LUHMES (cell line): ENCODE results near the genes CBY1, TOMM22 and GTPBP1.

DNA sequence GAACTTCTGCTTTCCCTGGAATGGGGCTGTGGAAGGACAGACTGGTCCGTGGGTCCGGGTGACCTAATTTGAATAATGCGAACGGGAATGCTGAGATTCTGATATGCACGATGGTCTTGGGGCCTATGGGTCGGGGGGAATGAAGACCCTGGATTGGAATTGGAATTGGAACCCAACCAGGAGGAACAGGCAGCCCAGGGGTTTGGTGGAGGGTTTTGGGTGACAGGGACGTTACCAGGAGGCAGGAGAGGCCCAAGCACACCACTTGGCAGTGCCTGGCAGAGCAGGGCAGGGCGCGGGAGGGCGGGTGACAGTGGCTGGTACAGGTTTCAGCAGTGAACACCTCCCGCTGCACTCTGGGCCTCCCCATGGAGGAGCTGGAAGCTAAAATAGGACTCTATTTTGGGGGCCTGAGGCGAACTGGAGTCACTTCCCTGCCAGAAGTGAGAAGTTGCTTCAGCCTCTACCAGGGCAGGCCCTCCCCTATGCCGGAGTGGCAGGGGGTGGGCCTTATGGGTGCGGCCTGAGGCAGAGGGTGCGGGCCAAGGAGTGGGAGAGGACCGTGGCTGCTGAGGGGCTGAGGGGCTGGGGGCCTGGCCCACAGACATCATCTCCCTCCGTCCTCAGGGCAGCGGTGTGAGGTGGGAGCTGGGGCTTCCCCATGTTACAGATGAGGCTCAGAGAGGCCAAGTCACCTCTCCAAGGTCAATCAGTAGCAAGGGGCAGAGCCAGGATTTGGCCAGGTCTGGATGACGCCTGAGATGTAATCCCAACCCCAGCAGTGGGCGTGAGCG lies 39.5 kb downstream of the KCNJ4 start:
- PRO-cap, result no peak

DNA sequence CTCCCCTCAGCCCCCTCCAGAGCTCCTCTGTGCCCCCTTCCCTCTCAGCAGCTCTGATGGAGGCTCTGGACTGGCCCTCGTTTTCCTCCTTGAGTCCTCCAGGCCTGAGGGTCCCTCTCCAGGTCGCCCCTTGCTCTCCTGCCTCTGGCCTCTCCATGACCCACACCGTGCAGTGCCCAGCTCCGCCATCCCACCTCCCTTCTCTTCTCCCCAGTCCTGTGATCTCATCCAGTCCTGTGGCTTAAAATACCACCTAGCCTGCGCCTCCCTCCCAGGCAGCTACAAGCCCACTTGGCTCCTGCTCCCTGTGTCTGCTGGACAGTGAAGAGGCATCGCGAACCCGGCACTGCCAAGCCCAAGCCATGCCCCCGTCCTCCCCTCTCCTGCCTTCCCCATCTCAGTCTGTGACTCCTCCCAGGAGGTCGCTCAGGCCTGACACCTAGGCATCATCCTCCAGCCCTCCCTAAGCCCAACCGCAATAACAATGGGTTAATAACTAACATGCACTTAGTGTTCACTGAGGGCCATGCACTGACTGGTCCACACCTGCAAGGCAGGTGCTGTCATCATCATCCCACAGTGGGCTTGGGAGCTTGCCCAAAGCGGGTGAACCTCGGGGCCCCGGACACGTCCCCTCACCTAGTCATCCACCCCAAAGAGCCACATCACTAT lies 11.8 kb downstream of the KCNJ4 start:
- PRO-cap, result no peak

GRCh38 chr22:38483291-38483802 lies 15.5 kb downstream of the KDELR3 start:
- PRO-cap, result no peak

DNA sequence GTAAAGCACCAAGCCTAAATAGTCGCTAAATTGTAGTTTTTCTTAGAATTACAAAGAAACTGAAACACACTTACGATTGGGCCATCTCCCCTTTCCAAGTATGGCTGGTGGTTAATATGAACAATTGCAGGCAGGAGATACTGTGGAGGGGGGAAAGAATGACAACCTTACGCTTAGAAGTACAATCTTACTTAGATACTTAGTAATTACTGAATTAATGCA lies 8.2 kb downstream of the DDX17 start:
- PRO-cap, result no peak

DNA sequence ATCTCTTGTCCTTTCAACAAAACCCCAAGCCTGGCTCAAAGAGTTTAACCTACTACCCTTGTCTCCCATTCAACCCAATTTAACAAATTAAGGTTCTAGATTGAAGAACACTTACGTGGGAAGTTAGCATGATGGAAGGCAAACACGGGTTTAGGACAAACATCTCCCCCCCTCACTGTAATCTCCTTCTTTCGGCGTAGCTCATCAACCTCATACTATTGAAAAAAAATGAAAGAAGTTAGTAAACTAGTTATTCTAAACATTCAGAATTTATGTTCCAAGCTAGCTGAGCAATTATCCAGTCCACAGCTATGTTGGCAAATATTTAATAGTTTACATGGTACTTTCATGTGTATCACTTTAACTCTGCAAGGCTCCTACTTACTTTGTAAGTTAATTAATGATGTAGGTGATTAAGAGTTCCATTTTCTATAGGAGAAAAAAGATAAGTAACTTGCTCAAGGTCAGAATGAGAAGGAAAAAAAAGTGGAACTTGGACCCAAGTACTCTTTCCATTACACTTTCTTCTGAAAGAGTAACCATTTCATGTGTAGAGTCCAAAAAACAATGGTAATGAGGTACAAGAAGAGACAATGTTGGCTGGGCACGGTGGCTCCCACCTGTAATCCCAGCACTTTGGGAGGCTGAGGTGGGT lies 6.7 kb downstream of the DDX17 start:
- PRO-cap, result no peak

GRCh38 chr22:38507377-38508060 lies 1.4 kb upstream of the DDX17 start:
- PRO-cap, result no peak

GRCh38 chr22:38531874-38532217 lies 25.7 kb upstream of the DDX17 start:
- PRO-cap, result no peak

- PRO-cap, result bidirectional peak, plus-strand start at chr22:38656659, minus-strand start at chr22:38656412; bidirectional peak, plus-strand start at chr22:38656995, minus-strand start at chr22:38656928; unidirectional peak, plus-strand start at chr22:38656995
Observed at GRCh38 chr22:38656196-38657167, at the start of gene CBY1. Gene CBY1, plus strand, starts transcription at chr22:38656638.

GRCh38 chr22:38681476-38682864 lies at the start of gene TOMM22:
Gene TOMM22, plus strand, starts transcription at chr22:38681957.
- PRO-cap, result bidirectional peak, plus-strand start at chr22:38681974, minus-strand start at chr22:38681798

DNA sequence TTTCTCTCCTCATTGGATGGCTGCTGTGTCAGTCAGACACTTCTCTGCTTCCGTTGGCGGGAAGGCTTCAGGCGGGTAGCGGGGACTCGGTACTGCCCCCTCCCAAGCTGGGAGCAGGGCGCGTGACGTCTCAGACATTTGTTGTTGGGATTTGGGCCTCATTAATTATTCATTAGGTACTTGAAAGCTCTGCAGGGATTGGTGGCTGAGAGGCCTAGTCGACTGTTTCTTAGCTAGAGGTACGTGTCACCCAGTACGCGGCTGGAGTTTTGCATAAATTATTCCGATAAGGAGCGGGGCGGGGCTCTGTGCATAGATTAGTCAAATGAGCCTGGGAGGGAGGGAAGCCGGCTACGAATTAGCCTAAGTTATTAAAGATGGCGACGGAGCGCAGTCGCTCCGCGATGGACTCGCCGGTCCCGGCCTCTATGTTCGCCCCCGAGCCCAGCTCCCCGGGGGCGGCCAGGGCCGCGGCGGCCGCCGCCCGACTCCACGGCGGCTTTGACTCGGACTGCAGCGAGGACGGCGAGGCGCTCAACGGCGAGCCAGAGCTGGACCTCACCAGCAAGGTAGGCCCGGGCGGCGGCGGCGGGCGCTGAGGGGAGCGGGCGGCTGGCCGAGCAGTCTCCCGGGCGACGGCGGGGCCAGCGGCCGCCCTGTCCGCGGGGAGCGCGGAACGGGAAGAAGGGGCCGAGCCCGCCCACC lies at the start of gene GTPBP1:
Gene GTPBP1 (plus strand): TSS at position 366 of the 705 bp plus-strand sequence.
- PRO-cap, result bidirectional peak, plus-strand start at position 92 of the sequence, minus-strand start outside the sequence; unidirectional peak, plus-strand start at position 366 of the sequence

DNA sequence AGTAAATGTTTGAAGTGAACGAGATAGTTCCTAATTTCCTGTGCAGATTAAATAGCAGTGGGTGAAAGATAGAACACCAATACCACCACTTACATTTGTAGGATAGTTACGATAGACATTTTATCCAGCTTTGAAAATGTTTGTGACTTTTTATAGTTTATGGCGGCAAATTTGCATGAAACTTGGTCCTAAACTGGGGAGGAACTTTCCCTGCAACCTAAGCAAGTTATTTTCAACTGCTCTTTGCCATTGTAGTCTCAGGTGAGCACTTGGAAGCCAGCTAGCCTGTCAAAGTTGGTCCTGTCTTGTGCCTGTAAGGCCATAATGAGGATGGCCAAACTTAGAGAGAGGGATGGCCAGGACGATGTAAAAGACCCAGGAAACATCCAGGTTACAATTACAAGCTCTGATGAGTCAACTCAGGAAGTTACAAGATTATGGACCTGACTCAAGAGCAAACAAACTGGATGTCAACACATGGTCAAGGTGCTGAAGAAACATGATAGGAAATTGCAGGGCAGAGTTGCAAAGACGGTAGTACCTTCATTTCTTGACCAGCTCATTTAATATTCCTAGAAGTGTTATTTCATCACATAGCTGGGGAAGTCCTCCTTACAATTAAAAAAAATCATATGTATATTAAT lies 1.5 kb downstream of the GTPBP1 start:
- PRO-cap, result no peak

DNA sequence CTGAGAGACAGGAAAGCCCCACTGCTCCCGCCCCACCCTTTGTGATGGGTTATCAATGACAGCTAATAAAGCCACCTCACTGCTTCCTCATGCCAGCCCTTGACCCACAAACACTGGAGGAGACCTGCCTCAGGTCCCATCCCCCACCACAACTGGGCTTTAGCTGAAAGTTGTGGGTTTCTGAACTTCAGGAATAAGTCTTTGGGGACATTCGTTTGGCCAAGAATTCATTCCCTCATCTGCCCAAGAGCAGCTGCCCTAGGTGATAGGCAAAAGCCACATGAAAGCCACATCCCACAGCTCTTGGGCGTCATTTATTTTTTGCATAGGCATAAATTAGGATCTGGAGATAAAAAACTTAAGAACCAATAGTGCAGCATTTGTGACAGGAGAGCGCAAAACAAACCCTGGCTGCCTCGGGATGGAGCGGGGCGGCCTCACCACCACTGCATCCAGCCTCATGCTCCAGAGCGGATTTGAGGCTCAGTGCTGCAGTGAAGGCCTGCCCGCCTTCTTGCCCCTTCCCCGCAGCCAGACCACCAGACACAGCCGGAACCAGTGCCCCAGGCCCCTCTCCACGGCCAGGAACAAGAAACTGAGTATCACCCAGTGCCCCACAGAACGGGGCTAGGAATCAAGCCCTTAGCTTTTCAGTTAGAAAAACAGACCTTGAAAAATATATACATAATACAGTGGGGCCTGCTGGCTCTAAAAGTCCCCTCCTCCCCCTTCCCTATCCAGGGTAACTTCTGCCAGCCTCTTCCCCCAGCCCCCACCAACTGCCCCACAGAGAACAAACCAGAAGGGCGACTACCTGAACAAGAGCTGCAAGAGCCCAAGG lies 21.1 kb downstream of the SUN2 start:
- PRO-cap, result no peak

DNA sequence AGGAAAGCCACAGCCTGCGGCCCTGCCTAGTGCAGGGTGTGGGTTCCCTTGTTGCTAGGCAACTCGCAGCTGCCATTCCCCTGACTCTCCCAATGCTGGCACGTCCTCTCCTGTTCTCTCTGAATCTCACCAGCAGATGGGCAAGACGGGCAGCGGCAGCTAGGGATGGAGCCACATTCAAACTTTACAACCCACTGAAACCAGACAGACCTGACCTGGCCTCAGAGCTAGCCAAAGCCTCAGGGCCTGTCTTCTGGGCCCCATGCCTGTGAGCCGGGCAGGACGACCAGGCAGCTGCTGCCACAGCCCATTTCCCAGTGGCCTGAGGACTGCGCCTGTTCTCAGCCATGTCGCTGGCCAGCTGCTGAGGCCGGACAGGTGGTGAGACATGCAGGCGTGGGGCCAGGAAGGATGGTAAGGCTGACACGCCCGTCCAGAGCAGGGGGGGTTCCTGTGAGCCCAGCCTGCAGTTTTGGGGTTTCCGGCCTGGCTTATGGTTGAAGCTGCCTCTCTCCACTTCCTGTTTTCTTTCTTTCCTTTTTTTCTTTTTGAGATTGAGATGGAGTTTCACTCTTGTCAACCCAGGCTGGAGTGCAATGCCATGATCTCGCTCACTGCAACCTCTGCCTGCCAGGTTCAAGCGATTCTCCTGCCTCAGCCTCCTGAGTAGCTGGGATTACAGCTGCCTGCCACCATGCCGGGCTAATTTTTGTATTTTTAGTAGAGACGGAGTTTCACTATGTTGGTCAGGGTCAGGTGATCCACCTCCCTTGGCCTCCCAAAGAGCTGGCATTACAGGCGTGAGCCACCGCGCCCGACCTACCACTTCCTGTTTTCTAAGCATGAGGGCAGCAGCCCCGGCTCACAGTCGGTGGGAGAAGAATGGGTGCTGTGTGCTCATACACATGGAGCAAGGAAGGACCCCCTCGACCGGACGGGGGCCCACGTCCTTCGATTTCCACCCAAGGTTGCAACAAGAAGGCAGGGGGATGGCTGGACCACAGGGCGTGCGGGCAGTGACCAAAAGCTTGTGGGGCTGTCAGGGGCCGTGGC lies 4.0 kb downstream of the SUN2 start:
- PRO-cap, result no peak

- PRO-cap, result unidirectional peak, plus-strand start at chr22:38872673; bidirectional peak, plus-strand start at chr22:38873189, minus-strand start at chr22:38873166
Observed at GRCh38 chr22:38872562-38873261, 696 bp upstream of the CBX6 start.

GRCh38 chr22:38922067-38922266 lies 35.4 kb upstream of the APOBEC3A start:
- PRO-cap, result no peak

DNA sequence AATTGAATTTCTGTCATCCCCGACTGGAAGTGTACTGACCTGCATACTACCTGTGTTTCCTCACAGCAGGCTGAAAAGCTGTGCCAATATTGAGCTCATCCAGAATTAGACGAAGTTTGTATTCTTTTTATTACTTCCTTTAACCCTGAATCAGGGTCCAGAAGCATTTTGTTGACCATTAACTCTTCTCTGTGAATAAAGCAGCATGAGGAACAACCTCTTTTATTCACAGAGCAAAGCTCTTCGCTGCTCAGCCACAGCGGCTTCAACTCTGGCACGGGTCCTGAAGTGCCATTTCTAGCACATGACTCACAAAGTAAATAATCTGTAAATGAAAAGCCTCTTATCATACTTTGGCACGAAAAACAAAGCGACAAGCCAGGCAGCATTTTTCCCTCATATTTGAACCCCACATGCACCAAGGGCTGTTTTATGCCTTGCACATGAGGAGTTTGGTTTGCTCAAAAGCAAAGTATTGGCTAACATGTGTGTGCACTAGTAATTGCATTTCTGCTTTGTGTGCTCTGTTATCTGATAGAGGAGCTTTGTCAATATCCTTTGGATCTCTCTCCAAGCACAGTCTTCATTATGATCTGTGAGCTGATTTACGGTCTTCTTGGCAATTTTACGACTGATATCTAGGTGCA lies 33.0 kb upstream of the APOBEC3A start:
- PRO-cap, result no peak

DNA sequence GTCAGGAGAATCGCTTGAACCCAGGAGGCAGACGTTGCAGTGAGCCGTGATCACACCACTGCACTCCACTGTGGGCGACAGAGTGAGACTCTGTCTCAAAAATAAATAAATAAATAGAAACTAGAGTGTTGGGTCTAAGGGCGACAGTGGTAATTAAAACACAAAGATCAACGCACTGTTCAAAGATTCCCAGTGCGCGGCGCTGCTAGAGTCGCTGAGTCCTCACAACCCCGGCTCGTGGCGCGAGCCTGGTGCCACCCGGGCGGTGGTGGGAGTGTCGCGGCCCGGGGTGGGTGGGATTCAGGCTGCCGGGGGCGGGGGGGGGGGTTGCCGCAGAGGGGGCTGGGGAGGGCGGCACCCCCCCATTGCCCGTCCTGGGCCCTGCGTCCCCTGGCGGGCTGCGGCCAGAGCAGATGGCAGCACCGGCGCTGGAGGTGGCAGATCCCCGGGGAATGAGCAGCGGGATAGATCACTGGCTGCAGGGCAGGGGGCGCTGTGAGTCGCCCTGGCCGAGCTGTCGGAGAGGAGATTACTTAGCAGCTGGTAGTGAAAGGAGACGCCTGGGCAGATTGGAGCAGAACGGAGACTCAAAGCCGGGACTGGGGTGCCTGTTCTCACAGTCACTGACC lies 30.3 kb upstream of the APOBEC3A start:
- PRO-cap, result no peak

- PRO-cap, result no peak
Observed at GRCh38 chr22:38952345-38952918, 5.0 kb upstream of the APOBEC3A start.

- PRO-cap, result no peak
Observed at GRCh38 chr22:39003143-39003610, 10.9 kb upstream of the APOBEC3C start.

GRCh38 chr22:39078159-39078885 lies 1.2 kb downstream of the APOBEC3G start:
- PRO-cap, result no peak